HEK293 (cell line): ENCODE measurements around the genes POLR1A, RNF103 and FABP1.

DNA sequence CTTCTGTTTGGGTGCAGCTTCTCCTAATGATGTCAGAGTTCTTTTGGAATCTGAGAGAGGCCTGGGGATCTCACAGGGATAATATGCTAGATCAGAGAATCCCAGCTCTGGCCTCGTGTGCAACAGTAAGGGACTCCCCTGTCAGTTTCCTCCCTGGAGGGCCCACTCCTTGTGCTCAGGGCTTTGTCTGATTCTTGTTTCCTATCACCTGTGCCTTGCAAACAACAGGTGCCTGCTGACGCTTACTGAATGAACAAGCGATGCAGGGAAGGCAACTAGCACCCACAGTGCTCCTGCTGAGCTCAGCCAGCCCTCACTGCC lies 66.2 kb downstream of the POLR1A start:
- PRO-cap, result no peak
- RRBS, 2 experiments, result no CpG with 5 or more reads among the region's 3 CpGs

GRCh38 chr2:86105357-86106465 lies at the start of gene POLR1A:
TSS of gene POLR1A (minus strand) at chr2:86105886.
- PRO-cap, result bidirectional peak, plus-strand start at chr2:86105871, minus-strand start at chr2:86105845; bidirectional peak, plus-strand start at chr2:86106235, minus-strand start at chr2:86105910
- RRBS, 2 experiments, result no CpG with 5 or more reads among the region's 65 CpGs

GRCh38 chr2:86192670-86193172 lies 2.5 kb downstream of the IMMT start:
- PRO-cap, result no peak
- RRBS, 2 experiments, result no CpG with 5 or more reads among the region's 3 CpGs

DNA sequence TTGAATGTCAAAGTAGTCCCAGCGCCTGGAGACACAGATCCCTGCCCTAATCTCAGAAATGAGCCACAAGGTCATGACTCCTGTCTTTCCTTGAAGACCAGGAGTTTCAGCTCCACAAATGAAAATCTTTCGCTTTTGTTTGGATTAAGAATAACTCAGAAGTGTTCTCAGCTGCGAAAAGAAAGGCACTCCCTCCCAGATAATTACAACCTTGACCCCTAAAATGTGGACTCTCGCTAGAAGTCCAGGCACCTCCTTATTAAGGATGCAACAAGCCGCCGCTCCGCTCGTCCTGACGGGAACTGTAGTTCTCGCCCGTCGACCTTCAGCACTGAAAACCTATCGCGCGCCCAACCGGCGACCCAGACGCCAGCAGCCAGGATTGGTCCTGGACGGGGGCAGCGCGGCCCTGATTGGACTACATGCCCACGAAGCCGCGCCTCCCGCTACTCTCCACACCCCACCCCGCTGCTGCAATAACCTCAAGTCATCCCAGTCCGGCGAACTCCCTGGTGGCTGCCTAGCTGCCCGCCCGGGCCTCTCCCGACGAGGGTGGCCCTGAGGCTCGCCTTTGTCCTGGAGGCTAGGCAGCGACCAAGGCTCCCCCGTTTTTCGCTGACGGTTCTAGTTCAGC lies 475 bp downstream of the IMMT start:
- PRO-cap, result bidirectional peak, plus-strand start at position 490 of the sequence, minus-strand start at position 333 of the sequence
- RRBS, 2 experiments, result 2% methylated on average over 4 of the region's 37 CpGs; no CpG with 5 or more reads in 1 of the 2 experiments

DNA sequence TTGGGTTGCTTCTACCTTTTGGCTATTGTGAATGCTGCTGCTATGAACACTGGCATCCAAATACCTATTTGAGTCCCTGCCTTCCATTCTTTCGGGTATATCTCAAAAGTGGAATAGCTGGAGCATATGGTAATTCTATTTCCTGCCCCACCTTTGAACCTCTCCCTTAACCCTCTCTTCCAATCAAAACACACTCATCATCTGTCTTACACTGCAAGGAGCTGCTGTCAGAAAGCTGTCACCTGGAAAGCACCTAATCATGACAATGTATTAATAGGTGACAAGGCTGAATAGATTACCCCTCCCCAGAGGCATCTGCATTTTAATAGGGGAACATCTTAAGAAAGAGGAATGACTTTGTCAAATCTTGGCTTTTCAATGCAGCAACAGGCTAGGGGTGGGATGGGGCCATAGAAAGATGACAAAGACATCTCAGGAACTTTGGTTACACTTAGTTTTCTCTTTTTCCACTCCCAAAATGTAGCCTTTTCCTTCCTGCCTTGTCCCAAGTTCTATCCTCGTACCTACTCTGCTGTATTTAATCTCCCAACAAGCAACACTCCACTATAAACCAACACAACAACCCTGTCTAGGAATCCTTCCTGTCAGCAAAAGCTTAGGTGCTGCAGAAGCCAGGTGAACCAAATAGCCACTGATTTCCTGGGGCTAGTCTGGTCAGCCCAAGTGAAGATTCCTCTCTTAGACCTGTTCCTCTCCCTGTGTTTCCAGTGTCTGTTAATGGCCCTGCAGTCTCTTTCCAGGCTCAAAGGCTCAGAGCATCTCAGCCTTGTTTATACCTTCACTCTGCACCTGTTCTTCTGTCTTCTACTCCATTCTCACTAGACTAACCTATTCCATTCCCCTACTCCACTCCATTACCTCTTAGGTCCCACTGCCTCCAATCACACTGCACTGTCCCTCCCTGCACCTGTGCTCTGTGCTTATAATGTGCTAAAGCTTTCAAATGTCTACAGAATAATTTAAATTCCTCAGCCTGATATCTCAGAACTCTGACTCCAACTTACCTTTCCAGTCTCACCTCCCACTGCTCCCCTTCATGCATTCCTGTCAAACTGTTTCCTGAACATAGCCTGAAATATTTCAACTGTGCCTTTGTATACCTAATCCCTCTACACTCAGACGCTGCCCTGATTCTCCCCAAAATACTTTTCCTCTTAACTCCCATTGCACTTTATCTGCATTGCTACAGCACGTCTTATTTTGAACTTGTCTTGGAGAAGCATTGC lies 41.0 kb downstream of the CHMP3 start:
- PRO-cap, result no peak
- RRBS, 2 experiments, result no CpG with 5 or more reads among the region's 4 CpGs

DNA sequence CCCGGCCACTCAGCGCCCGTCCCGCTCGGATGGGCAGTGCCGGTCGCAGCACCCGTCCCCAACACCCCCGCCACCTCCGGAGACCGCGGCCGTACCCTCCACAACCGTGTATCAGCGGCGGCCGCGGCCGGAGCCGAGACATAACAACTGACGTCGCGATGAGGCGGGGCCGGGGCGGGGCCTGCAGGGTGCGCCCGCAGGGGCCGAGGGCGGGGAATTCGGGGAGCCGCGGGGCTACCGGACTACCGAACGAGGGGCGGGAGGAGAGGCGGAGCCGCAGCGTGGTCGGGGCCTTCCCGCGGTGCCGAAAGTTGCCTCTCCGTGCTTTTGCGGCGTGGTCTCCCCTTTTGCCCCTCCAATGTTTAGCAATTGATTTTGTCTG lies at the start of gene RNF103:
RNF103 (minus strand) TSS at position 145 of the 382 bp plus-strand sequence.
- PRO-cap, result bidirectional peak, plus-strand start at position 271 of the sequence, minus-strand start at position 113 of the sequence
- RRBS, 2 experiments, result 1 to 2% methylated on average over 29 to 30 of the region's 47 CpGs

DNA sequence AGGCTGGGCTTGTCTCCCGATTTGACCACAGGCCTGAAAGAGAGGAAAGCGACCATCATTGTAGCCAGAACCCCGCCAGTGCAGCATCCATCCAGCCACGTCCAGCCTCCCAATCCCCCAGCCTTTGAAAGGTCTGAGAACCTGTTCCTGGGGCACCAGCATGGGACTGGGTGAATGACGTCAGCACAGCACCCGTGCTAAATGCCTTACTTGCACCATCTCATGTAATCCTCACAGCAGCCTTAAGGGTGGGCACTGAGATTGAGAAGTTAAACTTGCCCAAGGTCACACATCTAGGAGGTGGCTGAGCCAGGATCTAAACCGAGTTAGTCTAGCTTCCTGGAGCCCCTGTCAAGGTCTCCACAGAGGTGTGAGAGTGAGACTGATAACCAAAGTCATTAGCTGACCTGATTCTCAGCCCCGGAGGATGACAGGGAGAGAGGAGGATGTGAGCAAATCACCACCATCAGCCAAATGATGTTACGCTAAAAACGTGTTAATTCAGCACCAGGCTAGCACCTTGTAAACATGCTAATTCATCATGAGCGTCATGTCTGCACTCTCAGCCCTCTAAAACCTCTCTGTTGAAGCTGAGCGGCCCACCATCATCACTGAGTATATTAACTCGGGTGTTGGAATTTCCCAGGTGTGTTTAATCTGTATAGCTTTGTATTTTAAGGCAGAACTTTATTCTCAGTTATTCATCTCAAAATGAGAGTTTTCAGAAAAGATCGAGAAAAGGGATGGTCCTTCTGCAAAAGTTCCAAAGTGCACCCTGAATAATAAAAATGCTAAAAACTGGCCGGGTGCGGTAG lies 4.6 kb downstream of the CD8A start:
- PRO-cap, result no peak
- RRBS, 2 experiments, result no CpG with 5 or more reads among the region's 16 CpGs

GRCh38 chr2:86791174-86791705 lies 527 bp upstream of the CD8A start:
- PRO-cap, result no peak
- RRBS, 2 experiments, result no CpG with 5 or more reads among the region's 14 CpGs

DNA sequence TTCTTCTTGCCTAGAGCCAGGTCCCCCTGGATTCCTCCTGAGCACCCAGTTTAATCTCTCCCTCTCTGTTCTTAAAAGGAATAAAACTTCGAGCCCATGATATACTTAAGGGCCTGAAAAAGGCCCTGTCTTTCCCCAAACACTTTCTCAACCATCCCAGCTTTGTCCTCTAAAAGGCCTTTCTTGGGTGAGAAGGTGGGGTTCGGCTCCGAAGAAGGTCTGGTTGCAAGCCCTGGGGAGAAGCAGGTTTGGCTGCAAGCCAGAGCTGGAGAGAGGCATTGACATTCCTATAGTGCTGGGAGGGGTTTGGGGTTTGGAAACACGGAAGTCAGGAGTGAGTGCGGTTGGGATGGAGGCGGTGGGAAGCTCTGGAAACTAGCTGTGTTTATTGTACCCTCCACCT lies 5.8 kb downstream of the CD8B start:
- PRO-cap, result no peak
- RRBS, 2 experiments, result no CpG with 5 or more reads among the region's 6 CpGs

DNA sequence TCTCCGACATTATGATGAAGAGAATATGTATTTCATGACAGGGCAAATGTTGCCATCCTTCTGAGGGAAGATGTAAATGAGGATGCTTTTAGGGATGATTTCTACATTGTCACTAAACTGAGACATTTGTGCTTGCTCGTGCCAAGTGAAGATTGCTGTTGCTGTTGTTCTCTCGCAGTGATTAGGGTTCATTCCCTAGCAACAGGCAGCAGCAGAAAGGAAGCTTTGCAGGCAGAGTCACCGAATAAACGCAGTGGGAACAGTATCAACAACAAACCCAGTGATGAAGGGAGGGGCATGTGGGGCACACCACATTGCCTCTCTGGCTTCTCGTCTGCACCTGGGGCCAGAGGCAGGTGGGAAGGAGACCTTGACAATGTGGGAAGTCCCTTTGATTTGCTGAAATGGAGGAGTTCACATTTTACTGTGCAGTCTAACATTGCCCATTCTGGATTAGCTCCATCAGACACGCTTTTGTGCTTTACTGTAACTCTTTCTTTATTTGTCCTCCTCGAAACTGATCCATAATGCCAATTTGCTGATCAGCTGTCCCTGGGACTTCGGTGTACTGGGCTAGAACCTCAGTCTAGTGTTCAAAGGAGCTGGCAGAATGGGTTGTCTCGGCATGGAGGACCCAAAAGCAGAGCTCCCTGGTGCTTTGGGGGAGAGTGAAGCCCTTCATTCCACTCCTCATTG lies 240.1 kb upstream of the PLGLB2 start:
- PRO-cap, result no peak
- RRBS, 2 experiments, result no CpG with 5 or more reads among the region's 10 CpGs

DNA sequence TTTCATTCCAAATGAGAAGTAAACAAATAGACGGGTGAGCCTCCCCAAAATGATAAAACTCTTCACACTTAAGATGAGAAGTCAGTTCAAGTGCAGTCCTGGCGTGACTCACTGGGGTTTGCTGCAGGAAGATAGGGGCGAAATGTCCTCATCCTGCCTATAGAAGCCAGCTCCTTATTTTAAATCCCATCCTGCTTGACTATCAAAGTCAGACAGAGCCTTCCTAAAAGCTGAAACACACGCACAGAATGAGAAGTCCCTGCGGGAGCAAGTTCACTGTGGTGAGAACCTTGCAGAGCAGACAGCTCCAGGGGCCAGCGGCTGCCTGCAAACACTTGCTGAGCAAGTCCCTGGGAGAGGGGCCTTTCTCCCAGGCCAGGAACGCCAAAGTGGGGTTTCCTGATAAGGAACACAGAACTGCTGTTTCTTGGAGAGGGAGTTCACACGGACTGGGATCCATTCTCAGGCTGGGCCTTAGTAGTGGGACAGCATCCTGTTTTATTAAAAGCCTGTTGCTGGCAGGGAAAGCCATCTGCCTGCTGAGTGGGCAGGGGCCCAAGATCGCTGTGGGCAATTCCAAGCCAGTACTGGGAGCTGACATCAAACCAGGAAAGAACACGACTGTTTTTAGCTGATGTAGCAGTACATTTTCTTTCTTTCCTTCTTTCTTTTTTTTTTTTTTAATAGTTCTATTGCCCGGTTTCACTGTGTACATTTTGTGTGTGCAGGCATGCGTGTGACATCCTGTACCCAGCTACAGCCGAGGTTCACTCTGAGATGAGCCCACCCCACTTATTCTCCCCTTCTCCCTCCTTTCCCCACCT lies 143.8 kb upstream of the PLGLB2 start:
- PRO-cap, result no peak
- RRBS, 2 experiments, result no CpG with 5 or more reads among the region's 13 CpGs

DNA sequence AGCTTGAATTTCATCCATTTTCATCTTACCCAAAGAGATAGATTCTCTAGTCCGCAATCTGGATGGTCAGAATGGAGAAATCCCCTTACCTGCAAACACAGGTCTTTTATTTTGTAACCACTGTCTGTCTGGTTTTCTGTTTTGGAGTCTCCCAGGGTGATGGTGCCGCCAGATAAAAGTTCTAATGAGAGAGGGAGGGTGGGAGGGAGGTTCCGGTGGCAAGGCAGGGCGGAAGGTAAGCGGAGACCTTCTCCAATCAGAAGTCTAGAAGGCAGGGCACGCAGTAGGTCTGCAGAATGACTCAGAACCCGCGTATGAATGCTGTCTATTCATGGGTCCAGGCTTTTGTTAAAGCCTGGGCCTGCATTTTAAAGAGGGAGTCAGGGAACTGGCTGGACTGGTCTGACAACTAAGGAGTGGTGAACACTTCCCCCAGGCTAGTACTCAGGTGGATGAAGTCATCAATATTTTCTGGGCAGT lies 85.6 kb upstream of the PLGLB2 start:
- PRO-cap, result no peak
- RRBS, 2 experiments, result no CpG with 5 or more reads among the region's 8 CpGs

DNA sequence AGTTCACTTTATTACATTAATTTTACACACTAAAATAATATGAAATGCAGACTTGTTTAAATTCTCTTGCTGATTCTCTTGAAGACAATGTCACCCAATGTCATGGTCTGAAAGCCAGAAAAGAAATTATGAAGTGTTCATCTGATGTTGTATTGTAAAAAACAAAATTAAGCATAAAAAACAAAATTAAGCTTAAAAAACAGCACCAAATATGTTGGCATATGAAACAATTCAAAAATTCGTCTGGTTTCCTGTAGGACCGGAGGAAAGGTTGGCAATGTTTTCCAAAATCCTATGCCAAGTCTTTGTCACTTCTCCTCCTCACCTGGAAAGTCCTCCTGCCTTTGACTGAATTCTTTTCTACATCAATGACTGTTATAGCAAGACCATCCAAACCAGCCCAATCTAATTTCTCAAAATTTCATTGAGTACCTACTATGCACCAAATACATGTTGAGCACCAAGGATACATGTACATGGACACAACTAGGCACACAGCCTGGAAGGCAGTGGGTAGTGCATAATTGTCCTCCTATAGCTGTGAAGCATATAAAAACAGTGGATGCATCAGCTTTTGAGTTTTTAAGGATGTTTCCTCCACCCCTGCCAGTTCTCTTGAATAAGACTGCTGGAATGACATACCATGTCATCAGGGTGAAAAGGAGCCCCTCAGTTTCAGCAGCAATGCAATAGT lies 4.7 kb downstream of the FABP1 start:
- PRO-cap, result no peak
- RRBS, 2 experiments, result no CpG with 5 or more reads among the region's 2 CpGs

DNA sequence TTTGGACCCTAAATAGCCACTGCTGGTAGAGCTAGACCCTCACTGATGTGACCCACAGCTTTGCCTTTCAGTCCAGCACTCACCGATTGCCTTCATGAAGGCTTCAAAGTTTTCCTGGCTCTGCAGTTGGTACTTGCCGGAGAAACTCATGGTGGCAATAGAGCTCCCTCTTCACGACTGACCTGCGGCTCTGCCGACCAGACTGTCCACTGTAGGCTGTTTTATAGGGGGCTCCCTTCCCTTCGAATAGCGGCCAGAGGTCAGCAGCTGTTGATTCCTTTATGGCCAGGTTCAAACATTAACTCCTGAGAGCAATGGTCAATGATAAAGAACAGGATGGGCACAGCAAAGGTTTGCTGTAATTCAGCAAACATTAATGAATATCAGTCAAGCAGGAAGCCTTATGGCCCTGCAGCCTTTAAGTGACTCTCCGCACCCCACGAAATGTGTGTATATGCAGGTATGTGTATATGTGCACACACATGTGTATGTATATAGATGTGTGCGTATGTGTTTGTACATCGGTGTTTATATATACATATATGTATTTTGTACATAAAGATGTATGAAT lies at the start of gene FABP1:
FABP1 (minus strand) TSS at position 195 of the 571 bp plus-strand sequence.
- PRO-cap, result no peak
- RRBS, 2 experiments, result no CpG with 5 or more reads among the region's 11 CpGs

- PRO-cap, result no peak
- RRBS, 2 experiments, result no CpG with 5 or more reads among the region's 11 CpGs
These were observed 8.4 kb downstream of the THNSL2 start for GRCh38 chr2:88178438-88178975.

DNA sequence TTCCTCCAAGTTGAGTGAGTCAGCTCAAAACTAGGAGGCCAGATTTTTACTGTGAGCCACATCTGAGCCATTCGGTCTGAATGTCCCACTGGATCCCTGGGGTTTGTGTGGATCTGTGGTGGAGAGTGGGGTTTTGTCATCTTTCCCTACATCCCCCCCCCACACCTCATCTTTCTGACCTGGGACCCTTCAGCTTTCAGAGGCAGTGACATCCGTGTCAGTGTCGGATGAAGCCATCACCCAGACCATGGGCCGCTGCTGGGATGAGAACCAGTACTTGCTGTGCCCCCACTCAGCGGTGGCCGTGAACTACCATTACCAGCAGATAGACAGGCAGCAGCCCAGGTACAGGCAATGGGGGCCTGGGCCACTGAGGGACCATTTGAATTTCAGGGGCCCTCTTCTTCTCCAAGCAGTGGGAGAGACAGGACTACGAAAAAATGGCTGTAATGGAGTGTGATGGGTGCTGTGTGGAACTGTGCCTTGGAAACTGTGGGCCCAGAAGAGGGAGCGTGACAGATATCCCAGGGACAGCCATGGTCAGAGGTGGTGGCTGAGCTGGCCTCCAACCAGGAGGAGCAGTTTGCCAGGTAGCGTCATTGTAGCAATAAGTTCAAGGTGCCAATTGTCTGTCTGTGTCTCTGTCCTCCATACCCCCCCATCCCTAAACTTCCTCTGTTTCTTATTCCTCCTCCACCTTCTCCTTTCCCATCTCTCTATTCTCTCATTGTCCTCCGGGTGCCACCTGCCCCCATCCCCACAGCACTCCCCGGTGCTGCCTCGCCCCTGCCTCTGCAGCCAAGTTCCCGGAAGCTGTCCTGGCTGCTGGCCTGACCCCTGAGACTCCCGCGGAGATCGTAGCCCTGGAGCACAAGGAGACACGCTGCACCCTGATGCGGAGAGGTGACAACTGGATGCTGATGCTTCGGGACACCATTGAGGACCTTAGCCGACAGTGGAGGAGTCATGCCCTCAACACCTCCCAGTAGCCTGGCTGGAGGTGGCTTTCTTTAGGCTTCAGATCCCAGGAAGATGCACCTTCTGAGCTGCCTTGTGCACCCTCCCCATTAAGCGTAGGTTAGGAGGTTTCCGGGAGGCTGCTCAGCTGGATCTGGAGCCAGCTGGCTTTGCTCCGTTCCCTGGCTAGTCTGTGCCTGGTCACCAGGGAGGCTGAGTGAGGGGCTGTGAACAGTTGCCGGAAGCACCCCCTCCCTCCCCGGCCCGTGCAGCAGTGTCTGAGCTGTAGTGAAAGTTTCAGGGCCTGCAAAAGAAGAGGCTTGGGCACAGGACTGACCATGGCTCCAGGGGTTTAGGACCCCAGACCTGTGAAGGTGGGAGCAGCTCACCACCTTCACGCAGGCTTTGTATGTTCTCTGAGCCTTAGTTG lies 15.5 kb downstream of the THNSL2 start:
- PRO-cap, result no peak
- RRBS, 2 experiments, result 60 to 80% methylated on average over 1 of the region's 27 CpGs

- PRO-cap, result no peak
- RRBS, 2 experiments, result no CpG with 5 or more reads among the region's 3 CpGs
These were observed 95.5 kb downstream of the THNSL2 start for GRCh38 chr2:88265670-88265938.

DNA sequence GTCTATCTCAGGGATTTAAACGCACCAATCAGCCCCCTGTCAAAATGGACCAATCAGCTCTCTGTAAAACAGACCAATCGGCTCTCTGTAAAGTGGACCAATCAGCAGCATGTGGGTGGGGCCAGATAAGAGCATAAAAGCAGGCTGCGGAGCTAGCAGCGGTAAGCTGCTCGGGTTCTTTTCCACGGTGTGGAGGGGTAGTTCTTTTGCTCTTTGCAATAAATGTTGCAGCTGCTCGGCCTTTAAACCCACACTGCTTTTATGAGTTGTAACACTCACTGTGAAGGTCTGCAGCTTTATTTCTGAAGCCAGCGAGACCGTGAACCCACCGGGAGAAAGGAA lies 20.7 kb upstream of the TEX37 start:
- PRO-cap, result no peak
- RRBS, 2 experiments, result no CpG with 5 or more reads among the region's 10 CpGs

DNA sequence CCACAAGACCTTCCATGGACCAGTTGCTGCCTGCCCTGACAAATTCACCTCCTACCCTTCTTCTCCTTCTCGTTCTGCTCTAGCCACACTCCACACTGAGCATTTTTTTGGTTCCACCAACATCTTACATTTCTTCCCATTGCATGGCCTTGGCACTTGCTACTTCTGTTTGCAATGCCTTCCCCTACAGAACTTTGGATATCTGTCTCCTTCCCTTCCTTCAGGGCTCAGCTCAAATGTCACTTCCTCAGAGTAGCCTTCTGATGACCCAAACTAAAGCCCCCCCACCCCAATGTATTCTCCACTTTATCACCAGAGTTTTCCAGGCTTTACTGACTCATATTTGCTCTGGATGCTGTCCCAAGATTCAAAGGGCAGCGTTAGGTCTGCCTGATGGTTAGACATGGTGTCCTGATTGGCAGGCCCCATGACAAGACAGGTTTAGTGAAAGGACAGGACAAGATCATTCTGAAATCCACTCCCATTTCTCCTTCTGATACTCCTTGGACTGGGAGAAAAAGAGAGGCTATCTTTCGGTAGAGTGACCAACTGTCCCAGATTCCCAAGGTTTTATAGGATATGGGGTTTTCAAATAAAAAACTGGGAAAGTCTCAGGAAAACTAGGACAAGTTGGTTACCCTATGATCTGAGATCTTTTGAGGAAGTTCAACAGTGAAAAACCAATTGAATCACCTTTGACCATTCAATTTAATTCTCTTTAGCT lies 22.6 kb upstream of the RPIA start:
- PRO-cap, result no peak
- RRBS, 2 experiments, result no CpG with 5 or more reads among the region's 3 CpGs

- PRO-cap, result bidirectional peak, plus-strand start at chr2:88691673, minus-strand start at chr2:88691461
- RRBS, 2 experiments, result no CpG with 5 or more reads among the region's 17 CpGs
These were observed 200 bp upstream of the RPIA start for GRCh38 chr2:88691355-88691591.